Left colon (tissue), 1 donor: Measurements from ENCODE around the gene C1orf216.

DNA sequence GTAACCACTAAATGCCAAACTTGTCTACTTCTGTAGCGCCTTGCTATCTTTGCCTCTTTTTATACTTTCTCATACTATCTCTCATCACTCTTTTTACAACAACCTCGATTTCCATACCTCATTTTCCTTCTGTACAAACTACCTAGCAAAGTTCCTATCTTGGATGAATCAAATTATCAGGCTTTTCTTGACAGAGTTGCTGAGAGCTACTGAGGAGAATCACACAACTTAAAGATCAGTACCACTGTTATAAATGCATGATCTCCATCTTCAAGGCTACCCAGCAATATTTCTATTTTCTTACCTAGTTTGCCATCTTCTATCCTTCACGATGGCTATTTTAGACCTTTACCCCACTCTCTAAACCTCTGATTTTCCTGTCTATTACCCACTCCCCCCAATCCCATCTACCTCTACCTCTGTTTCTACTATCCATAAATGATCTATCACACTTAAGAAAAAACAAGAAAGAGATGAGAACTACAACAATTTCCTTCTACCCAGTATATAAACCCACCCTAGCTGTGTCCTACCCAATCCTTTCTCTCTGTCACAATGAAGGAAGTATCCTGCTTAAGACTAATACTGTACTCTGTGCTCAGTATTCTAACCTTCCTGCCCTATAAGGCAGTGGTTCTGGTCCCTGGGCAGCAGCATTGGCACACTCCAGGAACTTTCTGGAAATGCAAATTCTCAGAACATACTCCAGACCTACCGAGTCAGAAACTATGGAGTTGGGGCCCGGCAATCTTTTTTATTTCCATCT, 54.3 kb downstream of the KIAA0319L start:
- PRO-cap: no peak

DNA sequence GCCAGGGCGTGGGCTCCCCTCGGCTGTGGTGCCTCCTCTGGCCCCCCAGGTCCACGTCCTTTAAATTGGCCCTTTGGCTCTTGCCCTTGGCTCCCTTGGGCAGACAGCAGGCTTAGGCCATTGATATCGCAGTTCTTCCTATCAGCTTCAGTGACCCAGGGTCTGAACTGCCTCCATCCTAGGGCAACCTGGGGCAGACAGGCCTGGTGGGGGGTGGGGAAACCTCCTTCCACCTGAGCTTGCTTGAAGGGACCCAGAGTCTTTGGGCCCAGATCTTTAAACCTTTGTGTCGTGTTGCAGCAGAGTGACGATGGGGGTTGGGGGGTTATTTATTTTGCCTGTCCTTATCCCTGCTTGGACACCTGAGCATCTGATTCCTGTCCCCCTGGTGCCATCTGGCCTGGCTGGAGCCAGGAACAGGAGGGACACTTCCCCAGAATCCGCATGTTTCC, 7.0 kb upstream of the TFAP2E start:
- PRO-cap: no peak

DNA sequence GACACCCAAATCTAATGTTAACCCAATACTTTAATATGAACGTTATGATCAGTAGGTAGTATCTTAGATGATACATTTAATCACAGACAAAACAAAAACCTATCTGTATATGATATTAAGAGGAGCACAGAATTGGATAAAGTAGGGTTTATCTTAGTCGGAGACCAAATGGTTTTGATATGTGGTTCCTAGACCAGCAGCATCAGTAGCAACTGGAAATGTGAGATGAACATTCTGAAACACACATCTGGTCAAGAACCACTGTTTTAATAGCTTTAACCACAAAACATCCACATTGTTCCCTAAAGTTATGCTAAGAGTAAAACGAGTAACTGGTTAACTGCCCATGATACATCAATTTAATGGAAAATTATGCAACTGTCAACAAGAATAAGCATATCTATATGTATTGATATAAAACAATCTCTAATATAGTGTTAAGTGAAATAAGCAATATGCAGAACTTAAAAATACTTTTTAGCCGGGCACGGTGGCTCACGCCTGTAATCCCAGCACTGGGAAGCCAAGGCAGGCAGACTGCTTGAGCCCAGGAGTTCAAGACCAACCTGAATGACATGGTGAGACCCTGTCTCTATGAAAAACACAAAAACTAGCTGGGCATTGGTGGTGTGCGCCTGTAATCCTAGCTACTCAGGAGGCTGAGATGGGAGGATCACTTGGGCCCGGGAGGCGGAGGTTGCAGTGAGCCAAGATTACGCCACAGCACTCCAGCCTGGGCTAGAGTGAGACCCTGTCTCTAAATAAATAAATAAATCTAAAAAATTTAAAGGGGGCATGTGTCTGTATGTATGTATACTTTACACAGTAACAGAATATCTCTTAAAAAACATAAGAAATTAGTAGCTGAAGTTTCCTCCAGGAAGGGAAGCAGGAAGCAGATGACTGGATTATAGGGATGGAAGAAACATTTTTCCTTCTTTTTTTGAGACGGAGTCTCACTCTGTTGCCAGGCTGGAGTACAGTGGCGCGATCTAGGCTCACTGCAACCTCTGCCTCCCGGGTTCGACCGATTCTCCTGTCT, 28.8 kb downstream of the TFAP2E start:
- PRO-cap: no peak

DNA sequence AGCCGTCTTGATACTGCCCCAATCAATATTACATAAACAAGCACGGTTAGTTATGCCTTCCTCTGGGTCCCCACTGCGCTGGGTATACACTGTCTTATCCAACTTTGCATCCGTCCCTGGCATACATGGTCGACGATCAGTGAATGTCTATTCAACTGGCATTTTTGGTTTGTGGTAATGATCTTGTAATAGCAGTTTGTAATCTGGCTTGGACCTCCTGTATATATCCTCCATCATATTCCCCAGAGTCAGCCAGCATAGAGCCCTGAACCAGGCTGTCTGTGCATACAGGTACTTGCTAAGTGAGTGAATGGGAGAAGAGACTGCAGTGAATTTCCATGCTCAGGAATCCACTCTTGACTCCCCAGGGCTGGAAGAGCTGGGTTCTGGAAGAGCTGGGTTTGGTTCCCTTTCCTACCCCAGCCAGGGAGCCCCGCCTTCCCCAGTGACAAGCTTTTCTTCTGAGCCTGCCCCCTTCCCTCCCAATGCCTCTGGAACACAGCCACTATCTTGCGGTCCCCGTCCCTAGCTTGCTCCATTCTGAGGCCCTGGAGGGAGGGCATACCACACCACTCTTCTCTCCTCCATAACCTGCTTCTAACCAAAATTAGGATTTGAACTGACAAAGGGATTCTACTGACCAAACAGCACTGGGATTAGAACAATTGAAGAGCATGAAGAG, 992 bp downstream of the C1orf216 start:
- PRO-cap: unidirectional peak, plus-strand start at position 485 of the sequence

- PRO-cap: bidirectional peak, plus-strand start at chr1:35718897, minus-strand start at chr1:35718863
These were observed at the start of gene C1orf216 for GRCh38 chr1:35718652-35719417. TSS of gene C1orf216 (minus strand) at chr1:35718884.

- PRO-cap: no peak
These were observed 922 bp upstream of the AGO3 start for GRCh38 chr1:35929855-35930511.

DNA sequence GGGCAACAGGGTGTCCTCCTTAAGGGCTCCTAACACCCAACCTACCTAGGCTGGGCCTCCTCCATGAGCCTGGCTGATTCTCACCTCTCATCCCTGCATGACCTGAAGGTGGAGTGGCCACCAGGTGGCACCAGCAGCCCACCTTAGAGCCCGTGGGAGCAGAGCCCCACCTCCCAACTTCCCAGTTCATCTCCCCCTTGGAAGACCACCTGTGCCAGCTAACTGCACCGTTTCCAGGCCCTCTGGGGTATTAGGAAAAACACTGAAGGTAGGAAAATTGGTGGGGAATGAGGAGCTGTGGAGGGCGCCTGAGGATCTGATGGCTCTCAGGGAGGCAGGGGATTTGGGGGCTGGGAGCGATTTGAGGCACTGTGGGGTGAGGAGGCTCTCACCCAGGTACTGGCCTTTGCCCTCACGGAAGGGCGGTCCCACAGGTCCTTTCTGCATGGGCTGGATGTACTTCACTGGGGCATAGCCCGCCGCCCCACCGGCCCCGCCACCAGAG, 11.0 kb downstream of the ADPRS start:
- PRO-cap: no peak

DNA sequence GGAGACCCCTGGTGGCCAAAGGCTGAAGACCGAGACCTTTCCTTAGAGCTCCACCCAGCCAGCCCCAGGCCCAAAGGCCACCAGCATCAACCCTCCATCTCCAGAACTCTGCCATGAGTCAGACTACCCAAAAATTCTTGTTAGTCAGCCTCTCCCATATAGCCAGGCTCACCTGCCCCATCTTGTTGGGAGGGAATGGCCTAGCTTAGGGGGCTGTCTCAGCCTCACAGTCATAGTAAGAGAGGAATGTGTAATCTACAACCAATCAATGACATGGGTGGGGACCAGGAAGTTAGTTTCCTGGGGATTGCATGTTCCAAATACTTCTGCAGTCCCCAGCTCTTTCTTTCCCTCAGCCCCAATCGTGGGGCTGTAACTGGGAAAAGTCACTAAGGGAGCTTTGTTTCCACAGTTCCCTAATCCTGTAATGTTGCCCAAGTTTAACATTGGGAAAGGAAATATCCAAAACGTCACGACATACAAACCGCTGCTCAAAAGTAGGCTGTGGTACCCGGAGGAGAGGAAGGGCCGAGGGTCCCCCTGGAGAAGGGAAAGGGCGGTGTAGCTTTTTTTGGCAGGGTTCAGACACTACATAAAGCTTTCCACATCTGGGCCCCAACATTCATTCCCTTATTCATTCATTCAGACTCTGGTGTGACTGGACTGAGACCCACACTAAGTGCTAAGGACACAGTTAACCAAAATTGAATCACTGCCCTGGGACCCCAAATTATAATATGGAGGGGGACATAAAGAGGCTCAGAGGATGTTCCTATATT, 10.1 kb upstream of the COL8A2 start:
- PRO-cap: no peak

GRCh38 chr1:36155737-36156006, 288 bp upstream of the MAP7D1 start:
- PRO-cap: bidirectional peak, plus-strand start at chr1:36156168, minus-strand start at chr1:36155860

DNA sequence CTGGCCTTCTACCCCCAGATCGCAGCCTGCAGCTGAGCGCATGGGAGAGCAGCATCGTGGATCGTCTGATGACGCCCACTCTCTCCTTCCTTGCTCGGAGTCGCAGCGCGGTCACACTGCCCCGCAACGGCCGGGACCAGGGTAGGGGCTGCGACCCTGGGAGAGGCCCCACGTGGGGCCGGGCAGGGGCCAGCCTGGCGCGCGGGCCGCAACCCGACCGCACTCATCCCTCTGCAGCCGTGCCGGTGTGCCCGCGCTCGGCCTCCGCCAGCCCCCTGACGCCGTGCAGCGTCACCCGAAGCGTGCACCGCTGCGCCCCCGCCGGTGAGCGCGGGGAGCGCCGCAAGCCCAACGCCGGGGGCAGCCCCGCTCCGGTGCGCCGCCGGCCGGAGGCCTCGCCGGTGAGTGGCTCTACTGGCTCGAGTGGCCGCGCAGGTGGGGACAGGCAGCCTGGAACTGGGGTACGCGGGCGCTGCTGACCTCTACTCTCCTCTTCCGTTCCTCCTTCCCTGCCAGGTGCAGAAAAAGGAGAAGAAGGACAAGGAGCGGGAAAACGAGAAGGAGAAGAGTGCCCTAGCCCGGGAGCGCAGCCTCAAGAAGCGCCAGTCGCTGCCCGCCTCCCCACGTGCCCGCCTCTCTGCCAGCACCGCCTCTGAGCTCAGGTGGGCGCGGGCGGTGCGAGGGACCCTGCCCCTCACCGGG, 20.4 kb downstream of the MAP7D1 start:
- PRO-cap: no peak

DNA sequence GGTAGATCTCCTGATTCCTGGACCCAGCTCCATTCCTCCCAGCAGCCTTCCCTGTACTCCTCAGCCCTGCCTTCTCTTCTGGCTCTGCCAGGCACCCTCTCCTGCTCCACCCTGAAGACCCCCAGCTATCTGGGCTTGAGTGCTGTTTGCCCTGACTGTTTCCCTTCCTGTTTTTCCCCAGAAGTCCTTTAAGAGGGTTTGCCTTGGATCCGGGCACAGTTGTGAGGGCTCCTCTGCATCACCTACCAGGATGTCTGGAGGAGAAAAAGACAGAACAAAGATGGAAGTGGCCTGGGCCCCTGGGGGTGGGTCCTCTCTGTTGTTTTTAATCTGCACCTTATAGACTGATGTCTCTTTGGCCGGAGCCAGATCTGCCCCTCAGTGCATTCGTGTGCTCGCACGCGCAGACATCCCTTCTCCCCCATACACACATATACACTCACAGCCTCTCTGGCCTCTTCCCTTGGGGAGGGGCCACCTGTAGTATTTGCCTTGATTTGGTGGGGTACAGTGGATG, 24.2 kb downstream of the MAP7D1 start:
- PRO-cap: no peak

DNA sequence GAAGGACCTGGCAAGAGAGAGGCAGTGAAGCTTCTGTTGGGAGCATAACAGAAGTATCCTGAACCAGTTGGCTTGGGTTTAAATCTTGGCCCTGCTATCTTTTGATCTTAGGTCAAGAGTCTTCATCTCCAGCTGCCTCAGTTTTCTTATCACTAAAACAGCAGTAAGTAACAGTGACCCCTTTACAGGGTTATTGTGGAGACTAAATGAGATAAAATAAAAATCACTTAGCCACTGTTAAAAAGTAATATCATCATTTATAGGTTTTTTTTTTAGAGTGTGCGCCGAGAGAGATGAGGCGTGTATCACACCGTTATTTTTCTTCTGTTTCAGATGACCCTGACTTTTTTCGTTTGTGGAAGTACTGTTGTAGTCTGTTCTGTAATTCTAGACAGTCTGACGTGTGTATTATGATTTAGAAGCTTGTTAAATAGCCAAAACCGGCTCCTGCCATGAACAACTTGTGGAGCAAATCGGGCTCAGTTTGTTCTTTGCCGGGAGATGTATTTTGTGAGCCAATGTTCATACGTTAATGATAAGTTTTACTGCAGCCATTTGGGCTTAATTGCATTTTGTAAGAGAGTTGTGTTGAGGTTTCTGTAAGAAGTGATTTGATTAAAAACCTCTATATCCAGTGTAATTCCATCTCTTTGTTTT, 1.2 kb downstream of the THRAP3 start:
- PRO-cap: no peak

DNA sequence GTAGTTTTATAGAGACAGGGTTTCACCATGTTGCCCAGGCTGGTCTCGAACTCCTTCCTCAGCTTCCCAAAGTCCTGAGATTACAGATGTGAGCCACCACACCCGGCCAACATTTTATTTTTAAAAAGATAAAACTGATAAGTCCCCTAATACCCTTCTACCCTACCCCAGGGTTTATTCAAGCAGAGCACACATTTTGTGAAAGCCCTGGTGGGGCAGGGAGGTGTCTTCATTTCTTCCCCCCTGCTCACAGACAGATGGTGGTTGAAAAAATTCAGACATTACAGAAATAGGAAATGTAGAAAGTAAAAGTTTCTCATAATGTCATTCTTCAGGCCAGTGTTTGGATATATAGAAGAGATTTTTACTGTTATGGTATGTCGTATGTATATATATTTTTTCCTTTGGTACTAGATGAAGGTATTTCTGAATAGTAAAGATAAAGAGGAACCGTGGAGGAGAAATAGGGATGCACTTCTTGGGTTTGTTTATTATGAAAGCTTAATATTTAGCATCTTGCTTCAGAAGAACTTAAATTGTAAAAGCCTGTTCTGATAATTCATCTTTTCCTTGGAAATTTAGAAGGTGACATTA, 10.0 kb downstream of the THRAP3 start:
- PRO-cap: no peak

DNA sequence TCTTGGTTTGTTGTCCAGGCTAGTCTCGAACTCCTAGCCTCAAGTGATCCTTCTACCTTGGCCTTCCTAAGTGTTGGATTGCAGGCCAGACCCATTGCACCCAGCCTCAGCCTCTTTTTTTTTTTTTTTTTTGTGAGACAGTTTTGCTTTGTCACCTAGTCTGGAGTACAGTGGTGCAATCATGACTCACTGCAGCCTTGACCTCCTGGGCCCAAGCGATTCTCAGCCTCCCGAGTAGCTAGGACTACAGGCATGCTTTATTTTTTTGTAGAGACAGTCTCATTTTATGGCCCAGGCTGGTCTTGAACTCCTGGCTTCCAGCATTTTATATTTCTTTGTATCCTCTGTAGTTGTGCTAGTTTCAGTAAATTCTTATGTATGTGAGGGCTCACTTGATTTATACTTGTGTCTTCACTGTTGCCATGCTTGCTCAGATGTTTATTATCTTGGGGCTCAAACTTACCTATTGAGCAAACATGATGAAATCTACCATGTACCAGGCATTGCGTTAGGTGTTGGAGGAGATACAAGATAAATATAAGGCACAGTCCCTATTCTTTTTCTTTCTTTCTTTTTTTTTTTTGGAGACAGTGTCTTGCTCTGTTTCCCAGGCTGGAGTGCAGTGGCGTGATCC, 24.2 kb downstream of the THRAP3 start:
- PRO-cap: no peak

- PRO-cap: no peak
These were observed 5.4 kb upstream of the SH3D21 start for GRCh38 chr1:36300728-36301200.

DNA sequence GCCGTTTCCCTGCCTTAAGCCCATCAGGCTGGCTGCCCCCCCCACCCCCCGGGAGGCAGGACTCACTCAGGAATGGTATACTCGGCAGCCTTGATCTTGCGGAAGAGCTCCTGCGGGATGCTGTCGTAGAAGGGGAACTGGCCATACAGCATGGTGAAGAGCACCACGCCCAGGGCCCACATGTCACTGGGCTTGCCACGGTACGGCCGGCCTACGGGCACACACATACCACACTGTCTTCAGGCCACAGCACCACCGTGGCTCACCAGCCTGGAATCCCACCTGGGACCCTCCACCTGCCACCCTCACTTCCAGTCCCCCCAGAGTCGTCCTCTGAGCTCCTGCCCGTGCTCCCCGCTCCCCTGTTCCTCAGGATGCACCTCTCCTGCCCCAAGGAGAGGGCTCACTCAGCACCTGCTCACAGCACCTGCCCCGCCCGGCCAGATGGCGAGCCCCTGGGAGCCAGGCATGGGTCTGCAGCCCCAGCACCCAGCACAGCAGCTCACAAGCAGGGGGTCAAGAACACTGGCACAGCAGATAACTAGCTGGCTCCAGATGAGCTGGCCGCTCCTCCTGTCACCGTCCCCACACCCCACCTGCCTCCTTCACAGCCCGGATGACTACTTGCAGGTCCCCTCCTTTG, 20.7 kb upstream of the EVA1B start:
- PRO-cap: no peak

DNA sequence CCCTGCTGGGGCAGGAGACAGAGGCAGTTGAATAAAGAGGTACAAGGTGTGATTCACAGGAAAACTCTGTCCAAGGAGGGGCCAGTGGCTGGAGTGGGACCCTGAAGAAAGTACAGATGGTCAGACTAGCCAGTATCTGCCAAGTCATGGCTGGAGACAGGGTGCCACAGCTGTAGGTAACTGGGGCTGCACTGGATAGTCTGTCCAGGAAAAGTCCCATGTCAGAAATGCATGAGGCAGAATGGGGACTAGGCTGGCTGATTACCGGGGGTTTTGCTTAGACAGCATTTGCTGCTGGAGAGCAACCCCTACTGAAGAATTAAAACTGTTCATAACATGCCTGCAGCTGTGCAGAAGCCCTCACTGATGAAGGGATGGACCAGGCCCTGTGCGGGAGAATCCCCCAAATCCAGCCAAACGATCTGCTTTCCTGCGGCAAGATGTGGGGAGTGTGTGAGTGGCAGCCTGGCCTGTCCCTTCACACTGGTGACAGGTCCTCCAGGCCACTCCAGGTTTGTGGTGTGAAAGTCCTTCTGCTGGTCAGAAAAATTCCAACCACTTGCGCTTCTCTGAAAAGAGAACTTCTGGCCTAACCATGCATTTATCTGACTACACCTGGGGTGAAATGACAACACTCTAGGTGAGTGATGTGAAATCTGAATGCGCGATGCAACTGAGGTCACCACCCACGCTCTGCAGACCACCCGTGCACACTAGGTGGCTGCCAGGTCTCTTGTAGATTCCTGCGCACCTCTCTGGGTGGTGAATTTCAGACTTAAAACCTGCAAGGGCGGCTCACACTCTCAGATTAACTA, 15.6 kb downstream of the STK40 start:
- PRO-cap: no peak

DNA sequence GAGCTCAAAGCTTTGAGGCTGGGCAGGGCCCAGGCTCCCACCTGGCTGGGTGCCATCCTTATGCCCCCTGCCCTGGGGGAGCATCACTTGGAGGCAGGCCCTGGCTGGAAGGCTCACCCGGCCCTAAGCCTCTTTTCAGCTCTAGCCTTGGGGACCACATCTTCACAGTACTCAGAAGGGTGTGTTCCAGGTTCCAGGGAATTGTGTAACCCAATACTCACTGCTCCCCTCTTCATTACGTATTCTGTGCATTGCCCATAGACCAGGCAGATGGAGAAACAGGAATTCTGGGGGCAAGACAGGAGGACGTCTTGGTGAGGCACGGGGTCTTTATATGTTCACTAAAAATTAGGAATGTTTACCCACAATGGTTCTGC, 417 bp upstream of the CSF3R start:
- PRO-cap: no peak

- PRO-cap: no peak
These were observed 29.2 kb upstream of the GRIK3 start for GRCh38 chr1:37063616-37063852.

- PRO-cap: no peak
These were observed 148.5 kb upstream of the ZC3H12A start for GRCh38 chr1:37325799-37326309.